GM06990 (cell line): ENCODE measurements around the genes KCNQ2 and ARFRP1.

GRCh38 chr20:62914836-62915501 lies 11.3 kb downstream of the DIDO1 start:
- RRBS, result no CpG with 5 or more reads among the region's 11 CpGs

GRCh38 chr20:62925348-62926365 lies 648 bp downstream of the DIDO1 start:
- RRBS, result 3% methylated on average over 36 of the region's 90 CpGs

GRCh38 chr20:62927096-62927465 lies 776 bp upstream of the DIDO1 start:
- RRBS, result no CpG with 5 or more reads among the region's 7 CpGs

GRCh38 chr20:63151530-63152316 lies 64.2 kb downstream of the YTHDF1 start:
- RRBS, result 34% methylated on average over 10 of the region's 41 CpGs

DNA sequence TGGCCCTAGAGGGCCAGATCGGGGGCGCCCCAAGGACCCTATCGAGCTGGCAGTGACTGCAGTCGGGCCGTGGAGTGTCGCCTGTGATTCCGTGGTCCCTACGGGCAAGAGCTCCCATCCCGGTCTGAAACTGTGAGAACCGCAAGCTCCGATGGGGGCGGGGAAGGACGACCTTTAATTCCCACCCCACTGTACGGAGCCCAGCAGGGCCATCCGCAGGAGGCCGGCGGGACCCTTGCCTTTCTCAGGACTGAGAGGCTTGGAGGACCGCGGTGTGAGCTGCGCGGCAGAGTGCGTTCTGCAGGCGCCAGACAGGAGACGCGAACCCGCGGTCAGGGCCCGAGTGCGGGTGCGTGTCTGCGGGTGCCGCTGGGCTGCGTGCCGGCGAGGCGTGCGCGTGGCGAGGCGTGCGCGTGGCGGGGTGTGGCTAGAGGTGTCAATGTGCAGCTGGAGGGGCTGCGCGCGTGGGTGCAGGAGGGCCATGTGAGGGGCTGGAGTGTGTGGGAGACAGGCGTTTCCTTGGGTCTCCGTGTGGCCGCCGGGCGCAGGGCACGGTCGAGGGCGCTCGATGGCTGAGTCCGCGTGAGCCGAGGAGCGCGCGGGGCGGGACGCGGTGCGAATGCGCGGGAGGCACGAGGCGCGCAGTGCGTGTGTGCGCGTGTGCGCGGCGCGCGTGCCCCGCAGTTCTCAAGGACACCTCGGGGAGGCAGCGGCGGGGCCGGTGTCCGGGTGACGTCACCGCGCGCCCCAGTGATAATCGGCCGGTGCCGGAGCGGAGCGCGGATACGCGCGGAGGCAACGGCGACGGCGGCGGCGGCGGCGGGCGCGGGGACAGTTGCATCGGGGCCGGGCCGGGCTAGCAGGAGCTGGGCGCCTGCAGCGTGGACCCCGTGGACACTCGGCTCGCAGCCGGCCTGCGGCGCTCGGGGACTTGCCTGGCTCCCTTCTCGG lies 38.9 kb downstream of the YTHDF1 start:
- RRBS, result 32% methylated on average over 23 of the region's 120 CpGs

GRCh38 chr20:63284503-63285012 lies 8.4 kb upstream of the COL20A1 start:
- RRBS, result 80% methylated on average over 3 of the region's 29 CpGs

GRCh38 chr20:63335753-63336203 lies 25.4 kb downstream of the CHRNA4 start:
- RRBS, result no CpG with 5 or more reads among the region's 11 CpGs

GRCh38 chr20:63472129-63472882 lies at the start of gene KCNQ2:
TSS of gene KCNQ2 (minus strand) at chr20:63472655.
- RRBS, result 2% methylated on average over 67 of the region's 93 CpGs

GRCh38 chr20:63541836-63542708 lies 4.9 kb upstream of the PTK6 start:
- RRBS, result 58% methylated on average over 12 of the region's 46 CpGs

GRCh38 chr20:63602829-63603284 lies 24.0 kb downstream of the GMEB2 start:
- RRBS, result no CpG with 5 or more reads among the region's 2 CpGs

DNA sequence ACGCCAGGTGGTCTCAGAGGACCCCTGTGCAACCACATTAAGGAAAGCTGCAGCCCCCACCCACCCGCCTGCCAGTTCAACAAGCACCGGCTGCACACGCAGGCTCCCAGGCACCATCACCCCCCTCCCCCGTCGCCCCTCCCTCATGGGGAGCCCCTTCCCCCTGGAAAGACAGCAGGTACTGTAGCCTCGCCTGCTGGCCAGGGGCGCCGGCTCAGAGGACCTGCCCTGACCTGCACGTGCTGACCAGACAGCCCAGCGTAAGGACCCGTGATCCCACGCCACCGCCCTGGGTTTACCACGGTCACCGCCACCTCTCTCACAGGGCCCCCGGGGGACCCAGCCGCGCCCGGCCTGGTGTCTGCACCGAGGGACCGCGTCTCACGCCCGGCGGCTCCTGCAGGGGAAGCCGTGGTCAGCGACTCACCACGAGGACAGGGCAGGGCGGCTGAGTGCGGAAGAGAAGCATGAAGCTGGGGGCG lies 12.4 kb downstream of the STMN3 start:
- RRBS, result no CpG with 5 or more reads among the region's 32 CpGs

- RRBS, result 4% methylated on average over 26 of the region's 65 CpGs
Observed at GRCh38 chr20:63641231-63642000, 11.8 kb downstream of the STMN3 start.

DNA sequence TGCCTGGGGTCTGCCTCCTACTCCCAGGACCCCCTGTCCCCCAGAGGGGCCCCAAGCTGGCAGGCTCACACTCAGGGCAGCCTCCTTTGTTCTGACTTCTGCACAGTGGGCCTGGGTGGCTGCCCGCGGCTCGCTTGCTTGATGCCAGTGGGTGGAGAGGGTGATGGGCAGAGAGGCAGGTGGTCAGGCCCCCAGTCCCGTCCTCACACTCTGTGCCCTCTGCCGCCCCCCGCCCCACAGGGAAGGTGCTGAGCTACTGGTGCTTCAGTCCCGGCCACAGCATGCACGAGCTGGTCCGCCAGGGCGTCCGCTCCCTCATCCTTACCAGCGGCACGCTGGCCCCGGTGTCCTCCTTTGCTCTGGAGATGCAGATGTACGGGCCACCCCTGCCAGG lies 9.1 kb upstream of the TNFRSF6B start:
- RRBS, result 90% methylated on average over 9 of the region's 15 CpGs

DNA sequence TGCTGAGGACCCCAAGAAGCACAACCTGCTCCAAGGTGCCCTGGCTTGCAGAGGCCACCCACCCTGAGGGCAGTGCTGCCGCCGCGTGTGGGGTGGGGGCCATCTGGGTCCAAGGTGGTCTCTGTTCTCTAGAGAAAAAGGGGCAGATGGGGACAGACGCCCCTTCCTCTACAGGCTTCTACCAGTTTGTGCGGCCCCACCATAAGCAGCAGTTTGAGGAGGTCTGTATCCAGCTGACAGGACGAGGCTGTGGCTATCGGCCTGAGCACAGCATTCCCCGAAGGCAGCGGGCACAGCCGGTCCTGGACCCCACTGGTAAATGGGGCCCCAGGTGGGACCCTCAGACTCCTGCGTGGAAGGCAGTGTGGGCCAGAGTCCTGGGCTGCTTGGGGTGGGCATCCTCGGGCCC lies 3.5 kb upstream of the TNFRSF6B start:
- RRBS, result no CpG with 5 or more reads among the region's 12 CpGs

DNA sequence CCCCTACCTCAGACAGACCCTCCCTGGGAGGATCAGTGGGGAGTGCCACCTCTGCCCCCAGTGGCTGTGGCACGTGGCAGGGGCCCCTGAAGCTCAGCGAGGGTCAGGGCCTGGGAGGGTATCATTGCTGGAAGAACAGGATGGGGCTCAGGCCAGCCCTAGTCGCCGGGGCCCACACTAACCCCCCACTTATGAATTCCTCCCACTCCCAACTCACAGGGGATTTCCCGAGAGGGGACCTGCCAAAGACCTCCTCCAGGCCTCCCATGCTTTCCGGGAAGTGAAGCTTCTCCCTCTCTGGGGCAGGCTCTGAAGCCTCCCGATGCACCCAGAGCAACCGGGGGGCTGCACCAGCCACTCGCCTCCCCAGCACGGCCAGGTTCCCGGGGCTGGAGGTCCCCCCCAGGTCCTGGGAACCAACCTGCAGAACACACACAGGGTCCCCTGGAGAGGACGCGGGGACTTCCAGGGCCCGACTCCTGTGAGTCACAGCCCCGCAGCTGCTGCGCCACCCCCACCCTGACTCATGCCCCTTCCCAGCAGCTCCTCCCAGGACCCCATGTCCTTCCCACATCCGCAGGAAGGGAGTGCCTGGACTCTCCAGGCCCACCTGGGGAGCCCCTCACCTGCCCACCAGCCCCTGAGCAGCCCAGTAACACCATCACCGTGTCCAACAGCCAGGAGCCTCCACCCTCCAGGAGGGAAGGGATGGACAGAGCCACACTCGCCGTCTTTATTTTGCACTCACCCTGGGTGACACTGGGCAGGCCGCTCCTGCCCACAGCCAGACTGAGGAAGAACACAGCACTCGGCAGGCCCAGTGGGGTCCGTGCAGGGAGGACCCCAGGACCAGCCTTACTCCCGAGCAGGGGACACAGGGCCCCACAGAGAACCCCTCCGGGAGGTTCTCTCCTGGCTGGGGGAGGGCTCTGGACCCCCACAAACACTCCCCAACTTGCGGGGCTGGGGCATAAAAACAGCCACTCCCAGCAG lies 2.6 kb downstream of the TNFRSF6B start:
- RRBS, result 8% methylated on average over 7 of the region's 26 CpGs

GRCh38 chr20:63707195-63708232 lies at the start of gene ARFRP1:
TSS of gene ARFRP1 (minus strand) at chr20:63707976.
- RRBS, result 3% methylated on average over 31 of the region's 122 CpGs

DNA sequence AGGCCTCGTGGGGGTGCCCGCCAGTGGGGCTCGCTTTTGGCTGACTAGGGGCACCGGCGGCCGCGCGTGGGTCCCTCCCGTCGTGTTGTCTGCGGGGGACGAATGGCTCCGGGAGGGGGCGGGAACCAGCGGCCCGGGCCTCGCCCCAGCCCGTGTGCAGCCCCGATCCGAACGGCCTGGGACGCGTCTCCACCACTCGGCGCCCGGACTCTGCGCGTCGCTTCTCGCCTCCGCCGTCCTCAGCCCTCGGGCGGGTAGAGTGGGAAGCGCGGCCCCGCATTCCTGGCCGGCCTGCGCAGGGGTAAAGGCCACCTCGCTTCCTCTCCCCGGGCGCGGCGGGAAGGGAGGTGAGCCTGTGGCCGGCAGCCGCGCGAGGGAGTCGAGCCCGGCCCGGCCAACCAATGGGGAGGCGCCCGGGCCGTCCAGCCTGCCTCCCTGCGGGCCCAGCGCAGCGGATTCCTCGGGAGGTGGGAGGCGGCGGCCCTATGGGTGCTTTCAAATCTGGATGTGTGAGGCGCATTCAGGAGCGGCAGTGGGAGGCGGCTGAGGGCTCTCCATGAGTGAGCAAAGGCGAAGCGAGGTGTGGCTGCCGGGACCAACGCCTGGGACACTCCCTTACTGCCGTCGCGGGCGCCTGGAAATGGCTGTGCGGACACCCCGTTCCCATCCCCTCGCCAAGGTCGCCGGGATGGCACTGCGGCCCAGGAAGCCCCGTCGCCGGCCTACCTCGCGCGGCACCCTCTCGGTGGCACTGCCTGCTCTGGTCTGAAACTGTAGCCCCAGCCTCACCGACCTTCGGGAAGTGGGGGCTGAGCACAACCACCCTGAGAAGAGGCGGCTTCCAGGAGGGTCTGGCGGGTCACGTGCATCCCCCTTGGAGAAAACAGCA lies 1.2 kb upstream of the ZBTB46 start:
- RRBS, result 21% methylated on average over 36 of the region's 89 CpGs

GRCh38 chr20:63834670-63835630 lies 3.9 kb upstream of the ZBTB46 start:
- RRBS, result 92% methylated on average over 5 of the region's 24 CpGs

GRCh38 chr20:63847438-63848576 lies 13.5 kb upstream of the ABHD16B start:
- RRBS, result 34% methylated on average over 5 of the region's 30 CpGs

DNA sequence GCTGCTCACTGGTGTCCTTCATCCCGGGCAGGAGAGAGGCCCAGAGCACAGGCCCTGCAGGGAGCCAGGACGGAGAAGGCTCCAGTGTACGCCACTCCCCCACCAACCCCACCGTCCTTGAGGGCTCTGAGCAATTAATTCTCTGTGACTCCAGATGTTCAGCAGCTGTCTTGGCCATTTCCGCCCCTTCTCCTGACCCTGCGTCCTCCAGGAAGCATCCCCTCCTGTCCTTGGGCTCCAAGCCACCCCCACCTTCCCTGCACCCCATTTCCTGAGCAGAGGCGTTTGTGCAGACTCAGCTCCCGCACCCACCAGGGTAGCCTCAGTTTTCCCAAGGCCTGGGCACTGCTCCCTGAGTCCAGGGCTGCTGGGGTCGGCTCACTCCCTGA lies 3.3 kb upstream of the ABHD16B start:
- RRBS, result no CpG with 5 or more reads among the region's 9 CpGs